ENCODE measurements around a stretch of chr10.

GRCh38 chr10:76111689-76112929 lies 680.7 kb downstream of the LRMDA start:
- RRBS, result 27% methylated on average over 7 of the region's 47 CpGs
CAGE:
- cytosol, long polyA plus RNA, result no peak
- long polyA plus RNA, result no peak
- nucleus, long polyA plus RNA, result no peak

DNA sequence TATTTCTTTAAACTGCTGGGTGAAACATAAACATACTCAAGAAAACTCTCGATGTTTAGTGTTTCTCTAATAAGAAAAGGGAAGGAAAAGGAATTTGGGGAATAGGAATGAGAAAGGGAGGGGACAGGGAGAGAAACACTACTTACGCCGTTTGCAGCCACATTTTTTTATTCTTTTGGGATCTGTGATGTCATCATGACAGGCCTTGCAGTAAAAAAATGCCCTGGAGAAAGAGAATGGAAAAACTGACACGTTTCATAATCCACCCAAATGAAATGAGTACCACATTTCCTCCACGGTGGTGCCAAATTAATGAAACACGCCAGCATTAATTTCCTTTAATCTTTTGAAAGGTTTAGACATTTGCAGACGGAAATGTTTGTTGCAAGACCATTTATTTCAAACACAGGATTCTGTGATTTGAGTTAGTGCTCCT lies 625.8 kb downstream of the KCNMA1 start:
- RRBS, result no CpG with 5 or more reads among the region's 7 CpGs
CAGE:
- cytosol, long polyA plus RNA, result no peak
- long polyA plus RNA, result no peak
- nucleus, long polyA plus RNA, result no peak

DNA sequence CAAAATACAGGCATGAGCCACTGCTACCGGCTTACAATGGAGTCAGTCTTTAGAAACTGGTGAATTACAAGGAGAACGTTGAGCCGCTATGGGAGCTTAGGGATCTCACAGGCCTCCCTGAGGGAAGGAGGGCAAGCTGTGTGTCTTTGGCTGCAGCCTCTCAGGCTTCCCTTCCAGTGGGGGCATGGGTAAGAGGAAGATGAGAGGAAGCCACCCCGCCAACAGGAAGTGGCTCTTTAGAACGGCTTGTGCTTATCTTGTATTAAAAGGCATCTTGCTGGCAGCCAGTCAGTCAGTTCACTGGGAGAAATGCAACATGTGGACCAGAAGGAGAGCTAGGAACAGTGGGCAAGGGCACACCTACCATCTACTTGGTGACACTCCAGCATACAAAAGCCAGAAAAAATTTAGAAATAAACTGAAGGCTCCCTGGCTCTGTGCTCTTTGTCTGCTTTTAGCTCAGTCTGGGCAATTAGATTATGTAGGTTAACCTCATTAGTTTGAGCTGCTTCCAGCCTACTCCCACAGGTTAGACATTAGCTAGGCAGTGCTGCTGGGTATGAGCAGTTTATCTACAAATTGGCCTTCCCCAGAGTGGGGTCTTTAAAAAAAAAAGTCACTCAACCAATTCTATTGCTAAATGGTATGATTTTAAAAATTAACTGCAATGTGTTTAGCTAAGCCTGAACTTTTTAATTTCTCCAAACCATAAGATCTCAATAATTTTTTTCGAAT lies 595.9 kb downstream of the KCNMA1 start:
- RRBS, result no CpG with 5 or more reads among the region's 6 CpGs
CAGE:
- cytosol, long polyA plus RNA, result no peak
- long polyA plus RNA, result no peak
- nucleus, long polyA plus RNA, result no peak

- RRBS, result no CpG with 5 or more reads among the region's 5 CpGs
CAGE:
- cytosol, long polyA plus RNA, result no peak
- long polyA plus RNA, result no peak
- nucleus, long polyA plus RNA, result no peak
Observed at GRCh38 chr10:77157674-77158105, 479.9 kb downstream of the KCNMA1 start.

DNA sequence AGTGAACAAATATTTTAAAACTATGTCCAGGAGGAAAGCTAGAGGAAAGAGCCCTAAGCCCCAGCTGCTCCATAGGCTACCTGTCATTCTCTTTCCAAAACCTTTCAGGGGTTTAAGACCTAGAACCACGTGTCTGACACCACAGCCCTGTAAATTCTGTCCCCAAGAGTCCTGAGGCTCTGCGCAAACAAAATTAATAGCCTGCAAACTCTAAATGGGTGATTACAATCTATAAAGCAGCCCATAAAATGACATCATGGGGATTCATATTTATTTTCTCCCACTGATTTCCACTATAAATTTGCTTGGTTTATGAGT lies 332.0 kb downstream of the KCNMA1 start:
- RRBS, result no CpG with 5 or more reads among the region's 2 CpGs
CAGE:
- cytosol, long polyA plus RNA, result no peak
- long polyA plus RNA, result no peak
- nucleus, long polyA plus RNA, result no peak

DNA sequence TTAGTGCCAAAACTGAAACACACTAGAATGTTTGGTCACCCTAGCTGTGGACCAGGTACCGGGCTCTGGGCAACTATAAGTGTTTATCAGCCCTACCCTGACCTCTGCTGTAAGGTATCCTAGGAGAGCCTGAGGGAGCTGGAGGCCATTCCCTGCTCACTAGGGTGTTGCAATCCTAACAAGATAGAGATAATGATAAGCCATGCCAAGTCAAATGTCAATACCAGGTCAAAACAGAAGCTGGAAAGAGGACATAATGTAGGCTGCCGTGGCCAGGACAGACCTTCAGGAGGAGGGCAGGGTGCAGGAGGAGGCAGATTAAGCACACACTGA lies 151.7 kb downstream of the KCNMA1 start:
- RRBS, result no CpG with 5 or more reads among the region's 2 CpGs
CAGE:
- cytosol, long polyA plus RNA, result no peak
- long polyA plus RNA, result no peak
- nucleus, long polyA plus RNA, result no peak

- RRBS, result no CpG with 5 or more reads among the region's 3 CpGs
CAGE:
- cytosol, long polyA plus RNA, result no peak
- long polyA plus RNA, result no peak
- nucleus, long polyA plus RNA, result no peak
Observed at GRCh38 chr10:77547966-77548703, 89.5 kb downstream of the KCNMA1 start.

DNA sequence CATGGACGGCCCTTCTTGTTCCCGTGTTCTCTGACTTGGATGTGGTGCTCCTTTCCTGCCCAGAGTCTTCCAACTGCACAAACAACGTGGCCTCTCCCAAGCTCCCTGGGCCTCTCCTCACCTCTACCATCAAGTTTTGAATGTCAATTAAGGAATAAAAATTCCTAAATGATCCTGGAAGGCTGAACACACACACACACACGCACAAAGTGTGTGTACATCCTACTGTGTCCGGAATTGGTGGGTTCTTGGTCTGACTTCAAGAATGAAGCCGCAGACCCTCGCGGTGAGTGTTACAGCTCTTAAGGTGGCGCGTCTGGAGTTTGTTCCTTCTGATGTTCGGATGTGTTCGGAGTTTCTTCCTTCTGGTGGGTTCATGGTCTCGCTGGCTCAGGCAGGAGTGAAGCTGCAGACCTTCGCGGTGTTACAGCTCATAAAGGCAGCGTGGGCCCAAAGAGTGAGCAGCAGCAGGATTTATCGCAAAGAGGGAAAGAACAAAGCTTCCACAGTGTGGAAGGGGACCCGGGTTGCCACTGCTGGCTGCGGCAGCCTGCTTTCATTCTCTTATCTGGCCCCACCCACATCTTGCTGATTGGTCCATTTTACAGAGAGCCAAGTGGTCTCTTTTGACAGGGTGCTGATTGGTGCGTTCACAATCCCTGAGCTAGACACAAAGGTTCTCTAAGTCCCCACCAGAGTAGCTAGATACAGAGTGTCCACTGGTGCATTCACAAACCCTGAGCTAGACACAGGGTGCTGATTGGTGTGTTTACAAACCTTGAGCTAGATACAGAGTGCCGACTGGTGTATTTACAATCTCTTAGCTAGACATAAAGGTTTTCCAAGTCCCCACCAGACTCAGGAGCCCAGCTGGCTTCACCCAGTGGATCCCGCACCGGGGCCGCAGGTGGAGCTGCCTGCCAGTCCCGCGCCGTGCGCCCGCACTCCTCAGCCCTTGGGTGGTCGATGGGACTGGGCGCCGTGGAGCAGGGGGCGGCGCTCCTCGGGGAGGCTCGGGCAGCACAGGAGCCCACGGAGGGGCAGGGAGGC lies 47.9 kb downstream of the KCNMA1 start:
- RRBS, result no CpG with 5 or more reads among the region's 37 CpGs
CAGE:
- cytosol, long polyA plus RNA, result no peak
- long polyA plus RNA, result no peak
- nucleus, long polyA plus RNA, result no peak

DNA sequence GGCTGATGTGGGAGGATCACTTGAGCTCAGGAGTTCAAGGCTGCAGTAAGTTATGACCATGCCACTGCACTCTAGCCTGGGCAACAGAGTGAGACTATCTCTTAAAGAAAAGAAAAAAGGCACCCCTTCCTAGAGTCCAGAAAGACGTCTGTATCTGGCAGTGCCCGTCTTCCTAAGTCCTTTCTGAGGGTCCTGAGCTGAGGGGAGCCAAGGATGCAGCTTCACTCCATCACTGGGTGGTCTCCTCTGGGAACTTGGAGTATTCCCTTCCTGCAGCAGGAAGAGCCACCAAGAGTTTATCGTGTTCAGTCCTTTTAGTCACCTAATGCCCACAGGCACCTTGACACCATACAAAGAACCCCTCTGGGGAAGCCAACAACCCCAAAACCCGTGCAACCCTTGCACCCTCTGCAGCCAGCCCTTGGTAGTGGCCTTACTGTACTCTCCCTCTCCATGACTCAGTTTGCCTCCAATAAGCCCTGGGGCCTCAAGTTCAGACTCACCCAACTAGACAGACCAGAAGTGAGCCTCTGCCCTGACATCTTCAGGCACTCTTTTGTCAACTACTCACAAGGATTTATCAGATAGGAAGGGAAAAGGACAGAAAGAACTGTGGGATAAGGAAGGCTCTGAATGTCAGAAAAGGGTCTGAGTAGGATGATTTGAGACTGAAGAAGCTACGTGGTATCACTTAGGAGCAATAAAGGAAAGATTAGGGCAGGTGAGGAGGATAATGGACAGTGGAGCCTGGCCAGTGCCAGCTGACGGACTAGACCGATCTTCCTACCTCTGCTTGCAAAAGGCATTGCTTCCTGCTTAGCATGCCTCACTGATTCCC lies 30.9 kb downstream of the KCNMA1 start:
- RRBS, result no CpG with 5 or more reads among the region's 7 CpGs
CAGE:
- cytosol, long polyA plus RNA, result no peak
- long polyA plus RNA, result no peak
- nucleus, long polyA plus RNA, result no peak

DNA sequence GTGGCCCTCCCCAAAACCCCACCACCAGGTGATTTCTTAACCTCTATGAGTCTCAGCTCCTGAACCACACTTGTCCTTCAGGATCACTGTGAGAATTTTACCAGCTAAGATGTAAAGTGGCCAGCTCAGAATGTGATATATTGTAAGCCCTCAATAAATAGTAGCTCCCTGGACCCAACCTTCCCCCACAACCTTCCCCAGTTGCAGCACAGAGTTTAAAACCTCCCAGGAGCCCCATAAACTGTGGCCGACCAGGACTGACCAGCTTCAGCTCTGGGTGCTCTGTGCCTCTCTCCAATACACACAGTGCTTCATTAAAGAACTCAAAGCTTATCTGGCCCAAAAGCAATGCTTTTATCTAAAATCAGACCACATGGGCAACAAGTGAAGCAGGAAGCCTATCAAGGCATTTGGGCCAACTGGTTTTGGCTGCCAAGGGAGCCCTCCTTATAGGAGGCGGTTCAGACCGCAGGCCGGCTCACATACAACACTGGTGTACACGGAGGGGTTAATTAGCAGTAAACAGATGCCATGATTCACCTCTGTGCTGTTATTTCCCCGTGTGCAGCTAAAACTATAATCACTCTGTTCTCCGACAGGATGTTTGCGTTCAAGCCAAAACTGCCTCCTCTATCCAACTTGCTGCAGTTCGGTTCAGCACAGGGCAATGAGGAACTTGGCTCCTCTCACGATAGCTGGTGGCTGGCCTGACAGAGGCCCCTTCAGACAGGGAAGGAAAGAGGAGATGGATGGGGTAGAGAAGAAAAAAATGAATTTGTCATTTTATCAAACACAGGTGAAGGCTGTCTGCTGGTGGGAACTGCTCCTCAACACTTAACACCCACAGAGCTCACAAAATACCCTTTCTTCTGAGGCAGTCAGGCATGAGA lies 24.3 kb downstream of the KCNMA1 start:
- RRBS, result no CpG with 5 or more reads among the region's 10 CpGs
CAGE:
- cytosol, long polyA plus RNA, result no peak
- long polyA plus RNA, result no peak
- nucleus, long polyA plus RNA, result no peak

GRCh38 chr10:77763663-77764053 lies 126.0 kb upstream of the KCNMA1 start:
- RRBS, result no CpG with 5 or more reads among the region's 5 CpGs
CAGE:
- cytosol, long polyA plus RNA, result no peak
- long polyA plus RNA, result no peak
- nucleus, long polyA plus RNA, result no peak

DNA sequence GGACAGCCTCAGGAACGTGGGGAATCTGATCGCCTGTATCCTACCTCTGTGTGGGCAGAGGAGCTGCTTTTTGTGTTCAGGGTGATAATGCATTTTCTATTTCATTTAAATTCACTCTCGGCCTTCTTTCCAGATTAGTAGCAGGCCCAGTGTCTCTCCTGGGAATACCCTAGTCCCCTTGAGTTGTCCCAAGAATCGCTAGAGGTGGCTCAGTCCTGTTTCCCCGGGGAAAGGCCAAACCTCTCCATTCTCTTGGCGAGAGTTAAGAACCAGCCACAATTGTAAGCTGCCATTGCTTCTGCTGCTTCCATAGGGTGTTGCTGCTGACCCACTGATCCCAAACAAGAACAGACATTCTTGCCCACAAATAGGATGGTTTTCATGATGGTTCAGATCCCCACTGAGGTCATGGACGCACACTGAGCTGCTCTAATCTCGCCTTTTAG lies 136.3 kb upstream of the KCNMA1 start:
- RRBS, result no CpG with 5 or more reads among the region's 8 CpGs
CAGE:
- cytosol, long polyA plus RNA, result no peak
- long polyA plus RNA, result no peak
- nucleus, long polyA plus RNA, result no peak

GRCh38 chr10:77855033-77855774 lies 71.4 kb downstream of the DLG5 start:
- RRBS, result no CpG with 5 or more reads among the region's 5 CpGs
CAGE:
- cytosol, long polyA plus RNA, result no peak
- long polyA plus RNA, result no peak
- nucleus, long polyA plus RNA, result no peak

- RRBS, result no CpG with 5 or more reads among the region's 8 CpGs
CAGE:
- cytosol, long polyA plus RNA, result no peak
- long polyA plus RNA, result no peak
- nucleus, long polyA plus RNA, result no peak
Observed at GRCh38 chr10:77909261-77909771, 17.2 kb downstream of the DLG5 start.

DNA sequence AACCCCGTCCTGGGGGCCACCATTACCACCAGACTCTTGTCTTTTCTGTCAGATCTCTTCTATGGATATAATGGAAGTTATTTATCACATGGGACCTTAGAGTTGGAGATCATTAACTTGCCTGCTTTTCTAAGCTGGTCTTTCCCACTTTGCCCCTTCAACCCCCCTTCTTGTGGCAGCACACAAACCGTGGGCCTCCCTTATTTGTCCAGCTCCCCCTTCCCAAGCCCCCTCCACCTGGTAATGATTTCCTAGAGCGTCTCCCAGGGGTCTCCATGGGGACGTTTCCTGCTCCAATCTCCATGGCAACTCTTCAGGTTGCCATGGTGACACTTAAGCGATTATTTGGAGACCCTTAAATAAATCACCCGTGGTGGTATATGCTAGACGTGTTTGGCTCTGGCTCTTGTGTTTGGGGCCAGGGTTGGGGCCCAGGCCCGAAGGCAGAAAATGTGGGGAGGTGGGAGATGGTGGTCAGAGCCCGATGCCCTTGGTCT lies 41.0 kb upstream of the DLG5 start:
- RRBS, result no CpG with 5 or more reads among the region's 9 CpGs
CAGE:
- cytosol, long polyA plus RNA, result no peak
- long polyA plus RNA, result no peak
- nucleus, long polyA plus RNA, result no peak

GRCh38 chr10:78039400-78040514 lies 6.1 kb downstream of the RPS24 start:
- RRBS, result no CpG with 5 or more reads among the region's 6 CpGs
CAGE:
- cytosol, long polyA plus RNA, result no peak
- long polyA plus RNA, result no peak
- nucleus, long polyA plus RNA, result no peak

DNA sequence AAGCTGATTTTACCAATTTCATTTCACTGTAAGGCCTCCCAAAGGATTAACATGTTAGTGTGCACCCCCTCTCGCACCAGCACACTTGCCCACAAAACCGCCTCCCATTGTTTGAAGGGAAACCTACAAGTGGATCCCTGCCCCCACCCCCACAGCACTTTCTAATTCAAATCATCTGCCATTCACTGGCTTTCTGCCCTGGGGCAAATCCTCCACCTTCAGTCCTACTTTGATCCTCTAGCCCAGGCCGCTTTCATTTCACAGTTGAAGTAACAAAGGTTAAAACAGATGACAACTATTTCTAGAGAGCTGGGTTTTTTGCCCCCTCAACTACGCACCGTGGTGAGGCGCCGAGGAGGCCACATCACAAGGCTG lies 517.5 kb upstream of the ZMIZ1 start:
- RRBS, result no CpG with 5 or more reads among the region's 7 CpGs
CAGE:
- cytosol, long polyA plus RNA, result no peak
- long polyA plus RNA, result no peak
- nucleus, long polyA plus RNA, result no peak

- RRBS, result no CpG with 5 or more reads among the region's 7 CpGs
CAGE:
- cytosol, long polyA plus RNA, result no peak
- long polyA plus RNA, result no peak
- nucleus, long polyA plus RNA, result no peak
Observed at GRCh38 chr10:78741426-78742159, 327.2 kb upstream of the ZMIZ1 start.

GRCh38 chr10:78763479-78764400 lies 305.0 kb upstream of the ZMIZ1 start:
- RRBS, result no CpG with 5 or more reads among the region's 13 CpGs
CAGE:
- cytosol, long polyA plus RNA, result no peak
- long polyA plus RNA, result no peak
- nucleus, long polyA plus RNA, result no peak

GRCh38 chr10:78774632-78774922 lies 294.2 kb upstream of the ZMIZ1 start:
- RRBS, result no CpG with 5 or more reads among the region's 4 CpGs
CAGE:
- cytosol, long polyA plus RNA, result no peak
- long polyA plus RNA, result no peak
- nucleus, long polyA plus RNA, result no peak

All from SK-N-SH (cell line).